Renal cortical epithelial cell (primary cell): ENCODE measurements around a stretch of chr6.

- RRBS = no CpG with 5 or more reads among the region's 6 CpGs
These were observed 38.4 kb downstream of the SCAF8 start for GRCh38 chr6:154771615-154772099.

DNA sequence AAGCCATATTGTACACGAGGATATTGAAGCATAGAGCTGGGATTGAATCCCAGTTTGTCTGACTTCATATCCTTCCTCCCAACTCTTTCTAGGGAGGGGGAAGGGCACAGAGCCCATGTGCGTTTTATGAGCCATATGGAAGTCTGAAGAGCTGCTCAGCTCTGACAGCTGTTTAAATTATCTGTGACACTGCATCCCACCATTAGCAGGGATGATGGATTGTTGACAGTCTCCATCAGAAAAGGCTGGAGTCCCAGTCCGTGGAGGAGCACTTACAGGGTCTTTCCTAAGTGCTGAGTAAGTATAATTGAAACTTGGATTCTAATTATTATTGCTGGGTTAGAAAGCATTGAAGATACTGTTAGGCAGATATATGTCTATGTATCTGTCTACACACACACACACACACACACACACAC, 18.4 kb downstream of the TIAM2 start:
- RRBS = no CpG with 5 or more reads among the region's 3 CpGs

DNA sequence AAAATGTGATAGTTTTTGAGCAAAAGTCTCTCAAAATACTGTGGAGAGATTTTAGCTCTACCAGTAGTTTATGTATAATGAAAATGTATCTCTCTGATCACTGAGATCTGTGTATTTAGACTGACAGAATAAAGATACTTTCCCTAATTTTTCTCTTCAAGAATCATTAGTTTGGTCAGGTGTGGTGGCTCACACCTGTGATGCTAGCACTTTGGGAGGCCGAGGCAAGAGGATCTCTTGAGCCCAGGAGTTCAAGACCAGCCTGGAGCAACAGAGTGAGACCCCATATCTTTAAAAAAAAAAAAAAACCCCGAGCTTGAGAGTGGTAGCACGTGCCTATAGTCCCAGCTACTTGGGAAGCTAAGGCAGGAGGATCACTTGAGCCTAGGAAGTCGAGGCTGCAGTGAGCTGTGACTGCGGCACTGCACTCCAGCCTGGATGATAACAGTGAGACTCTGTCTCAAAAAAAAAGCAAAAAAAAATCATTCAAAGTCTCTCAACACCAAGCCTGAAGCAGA, 133.3 kb downstream of the TIAM2 start:
- RRBS = no CpG with 5 or more reads among the region's 5 CpGs

DNA sequence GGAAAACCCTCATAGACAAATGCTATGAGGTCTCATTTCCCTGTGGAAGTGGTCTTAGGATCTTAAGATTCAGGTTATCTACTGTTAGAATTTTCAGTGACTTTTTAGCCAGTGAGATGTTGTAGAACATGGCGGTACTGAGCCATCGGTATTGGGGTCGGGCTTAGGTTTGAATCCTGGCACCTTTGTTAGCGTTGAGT, 118.7 kb upstream of the CLDN20 start:
- RRBS = no CpG with 5 or more reads among the region's 4 CpGs

GRCh38 chr6:155185576-155186029, 78.2 kb upstream of the CLDN20 start:
- RRBS = no CpG with 5 or more reads among the region's 8 CpGs

DNA sequence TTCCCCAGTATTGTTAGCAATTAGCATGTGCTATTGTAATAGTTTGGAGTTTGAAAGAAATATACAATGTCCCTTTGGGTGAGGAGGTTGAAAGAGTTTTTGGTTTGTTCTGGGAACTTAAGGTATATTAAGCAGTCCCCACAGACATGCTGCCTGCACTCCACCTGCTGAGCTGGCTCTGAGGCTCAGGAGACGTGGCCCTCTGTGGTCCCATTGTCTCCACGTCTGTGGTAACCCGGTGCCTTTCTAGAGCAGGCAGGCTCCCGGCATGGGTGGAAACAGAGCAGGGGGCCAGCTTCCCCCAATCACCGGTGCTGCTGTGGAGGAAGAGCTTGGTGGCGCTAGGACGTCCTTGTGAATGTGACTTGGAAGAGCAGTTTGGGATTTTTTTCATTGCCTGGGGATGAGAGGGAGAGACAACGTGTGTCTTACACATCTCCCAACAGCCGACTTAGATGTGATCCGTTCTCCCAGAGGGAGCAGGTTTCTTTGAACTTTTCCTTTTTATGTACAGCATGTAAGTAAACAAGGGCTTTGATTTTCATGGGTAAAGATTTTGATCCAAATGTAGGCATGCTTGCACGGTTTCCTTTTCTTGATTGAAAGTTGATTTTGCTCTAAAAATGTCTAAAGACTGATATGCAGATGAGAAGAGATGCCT, 47.1 kb upstream of the CLDN20 start:
- RRBS = 40% methylated on average over 1 of the region's 11 CpGs

- RRBS = no CpG with 5 or more reads among the region's 1 CpG
These were observed 10.4 kb upstream of the CLDN20 start for GRCh38 chr6:155253270-155253966.

DNA sequence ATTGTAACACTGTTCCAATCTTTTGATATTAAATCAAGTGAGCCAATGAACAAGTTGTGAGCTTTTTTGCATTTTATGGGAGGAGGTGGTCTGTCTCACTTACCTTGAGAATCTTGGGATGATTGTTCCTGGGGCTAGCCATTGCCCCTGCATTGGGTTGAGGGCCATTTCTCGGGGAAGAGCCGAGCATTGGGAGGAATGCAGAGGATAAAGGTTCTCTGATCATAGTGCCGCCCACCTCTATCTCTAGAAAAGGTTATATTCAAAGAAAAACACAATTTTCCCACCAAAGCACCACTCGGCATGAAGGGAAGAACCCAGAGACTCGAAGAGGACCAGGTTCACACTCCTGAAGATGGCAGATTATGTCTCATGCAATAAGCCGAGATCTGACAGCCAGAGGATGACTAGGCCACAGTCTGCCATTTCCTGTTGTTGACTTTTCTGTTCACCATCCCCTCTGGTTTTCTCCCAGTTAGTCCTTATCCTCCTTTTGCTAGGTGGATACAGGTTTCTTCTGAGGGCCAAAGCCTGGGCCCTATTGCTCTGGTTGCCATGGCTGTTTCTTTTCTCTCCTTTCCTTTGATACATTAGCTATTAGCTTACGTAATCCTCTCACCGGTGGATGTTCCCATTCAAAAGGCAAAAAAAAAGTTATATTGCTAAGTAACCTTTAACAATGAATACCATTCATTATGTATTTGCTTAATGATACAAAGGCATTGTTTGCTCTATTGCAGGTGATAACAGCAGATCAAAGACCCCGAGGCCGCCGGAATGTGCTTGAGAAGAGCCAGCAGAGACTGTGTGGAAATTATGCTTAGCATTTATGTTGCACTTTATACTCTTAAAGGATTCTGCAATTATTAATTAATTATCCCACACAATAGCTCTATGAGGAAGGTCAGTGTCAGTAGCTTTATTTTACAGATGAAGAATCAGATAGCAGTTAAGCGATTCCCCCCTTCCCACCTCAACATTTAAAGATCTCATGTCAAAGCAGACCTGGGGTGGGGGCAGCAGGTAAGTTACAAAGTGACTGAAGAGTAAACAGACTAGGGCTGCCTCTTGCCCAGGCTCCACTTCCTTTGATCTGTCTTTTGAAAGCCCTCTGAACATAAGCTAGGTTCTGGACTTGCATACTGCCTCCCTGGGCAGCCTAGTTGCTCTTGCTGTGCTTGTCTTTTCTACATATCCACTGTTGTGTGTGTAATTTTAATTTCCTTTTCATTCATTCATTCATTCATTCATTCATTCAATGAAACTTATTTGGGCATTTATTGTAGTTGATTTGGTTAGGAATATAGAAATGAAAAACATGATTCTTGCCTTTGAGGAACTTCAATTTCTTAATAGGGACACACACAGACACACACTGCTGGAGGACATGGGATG, 14.4 kb upstream of the TFB1M start:
- RRBS = no CpG with 5 or more reads among the region's 12 CpGs

GRCh38 chr6:156269698-156270294, 507.4 kb upstream of the ARID1B start:
- RRBS = no CpG with 5 or more reads among the region's 8 CpGs

DNA sequence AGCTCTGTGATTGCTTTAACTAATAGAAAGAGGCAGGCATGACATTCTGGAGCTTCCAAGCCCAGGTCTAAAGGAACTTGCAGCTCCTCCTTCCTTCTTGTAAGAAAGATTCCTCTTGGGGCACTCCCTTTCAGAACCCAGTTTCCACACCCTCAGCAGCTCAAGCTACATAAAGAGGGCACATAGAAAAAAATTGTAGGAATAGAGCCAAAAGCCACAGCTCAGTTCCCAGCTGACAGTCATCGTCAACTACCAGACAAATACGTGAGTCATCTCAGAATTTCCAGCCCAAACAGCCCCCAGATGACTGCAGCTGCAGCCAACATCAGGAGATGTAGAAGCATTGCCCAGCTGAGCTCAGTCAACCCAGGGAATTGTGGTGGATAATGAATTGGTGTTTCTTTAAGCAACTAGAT, 349.8 kb upstream of the ARID1B start:
- RRBS = no CpG with 5 or more reads among the region's 2 CpGs

- RRBS = no CpG with 5 or more reads among the region's 9 CpGs
These were observed 892 bp upstream of the ARID1B start for GRCh38 chr6:156776211-156776760.

GRCh38 chr6:156862611-156863176, 85.5 kb downstream of the ARID1B start:
- RRBS = no CpG with 5 or more reads among the region's 10 CpGs

DNA sequence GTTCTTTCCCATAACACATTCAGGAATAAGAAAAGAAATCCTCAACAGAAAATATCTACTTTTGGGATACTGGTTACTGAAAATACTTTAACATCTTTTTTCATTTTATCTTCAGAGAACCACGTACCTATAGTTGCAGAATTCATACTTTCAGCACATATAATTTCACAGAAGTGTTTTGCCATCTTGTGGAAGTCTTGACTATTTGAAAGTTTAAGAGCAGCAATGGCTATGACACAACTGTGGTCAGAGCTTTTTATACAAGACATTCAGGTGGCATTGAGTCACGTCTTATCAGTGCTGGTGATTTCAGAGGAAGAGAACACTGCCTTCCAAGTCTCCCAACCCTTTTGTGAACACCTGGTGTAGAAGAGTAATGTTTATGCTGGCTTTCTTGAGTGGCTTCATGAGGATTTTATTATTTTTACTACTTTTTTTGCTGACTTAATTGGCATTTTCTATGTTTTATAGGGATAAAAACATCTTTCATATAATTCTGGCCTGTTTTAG, 171.6 kb downstream of the ARID1B start:
- RRBS = no CpG with 5 or more reads among the region's 2 CpGs

DNA sequence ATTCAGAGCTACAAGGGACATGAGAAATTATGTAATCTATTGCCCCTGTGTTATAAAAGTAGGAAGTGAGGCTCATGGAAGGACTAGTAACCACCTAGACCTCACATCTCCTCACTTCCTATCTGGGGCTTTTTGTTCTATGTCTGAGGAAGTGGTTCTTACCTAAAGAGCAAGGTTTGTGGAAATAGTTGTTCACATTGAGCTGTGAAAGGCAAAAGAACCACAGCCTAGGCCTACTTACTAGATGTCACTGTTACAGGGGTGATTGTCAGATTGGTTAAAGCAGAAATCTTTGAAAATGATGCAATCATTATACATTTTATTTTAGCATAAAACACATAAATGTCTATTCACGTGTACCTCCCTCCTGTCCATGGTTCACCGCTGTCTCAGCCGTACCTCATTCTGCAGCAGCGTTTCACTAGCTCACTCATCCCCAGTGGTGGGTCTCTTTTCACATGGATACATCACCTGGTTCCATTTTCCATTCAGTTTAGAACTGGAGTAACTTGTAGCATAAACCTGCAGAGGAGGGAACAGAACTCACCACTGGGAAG, 268.8 kb downstream of the TMEM242 start:
- RRBS = no CpG with 5 or more reads among the region's 4 CpGs

GRCh38 chr6:157312011-157312751, 11.1 kb downstream of the TMEM242 start:
- RRBS = no CpG with 5 or more reads among the region's 18 CpGs

- RRBS = no CpG with 5 or more reads among the region's 2 CpGs
These were observed 26.1 kb upstream of the ZDHHC14 start for GRCh38 chr6:157354936-157355261.

GRCh38 chr6:157424106-157425151, 43.4 kb downstream of the ZDHHC14 start:
- RRBS = no CpG with 5 or more reads among the region's 15 CpGs

DNA sequence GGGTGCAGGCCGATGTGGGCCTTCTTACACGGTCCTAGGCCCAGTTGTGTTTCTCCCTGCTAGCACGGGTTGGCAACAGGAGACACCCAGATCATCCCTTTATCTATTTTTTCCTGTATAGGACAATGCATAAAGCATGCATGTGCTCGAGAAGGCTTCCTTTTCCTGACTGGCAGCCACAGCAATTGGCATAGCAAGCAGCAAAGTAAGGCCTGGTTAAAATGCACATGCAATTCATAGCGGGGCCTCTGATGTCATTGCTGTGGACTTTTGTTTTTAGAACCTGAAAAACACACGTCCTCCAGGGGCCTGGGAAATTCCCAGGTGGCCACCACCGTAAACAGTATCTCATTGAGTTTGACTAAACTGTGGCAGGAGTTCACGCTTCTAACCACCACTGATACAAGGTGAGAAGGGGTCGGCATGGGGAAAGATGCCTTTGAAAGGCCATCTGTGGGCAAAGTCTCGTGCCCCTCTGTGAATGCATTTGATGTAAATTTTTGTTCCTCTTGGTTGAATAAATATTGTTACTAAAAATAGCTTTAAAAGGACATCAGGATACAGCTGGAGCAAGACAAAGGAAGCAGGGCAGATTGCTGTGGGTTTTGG, 80.0 kb downstream of the ZDHHC14 start:
- RRBS = no CpG with 5 or more reads among the region's 10 CpGs

GRCh38 chr6:157556956-157558008, 176.3 kb downstream of the ZDHHC14 start:
- RRBS = 43% methylated on average over 3 of the region's 22 CpGs

DNA sequence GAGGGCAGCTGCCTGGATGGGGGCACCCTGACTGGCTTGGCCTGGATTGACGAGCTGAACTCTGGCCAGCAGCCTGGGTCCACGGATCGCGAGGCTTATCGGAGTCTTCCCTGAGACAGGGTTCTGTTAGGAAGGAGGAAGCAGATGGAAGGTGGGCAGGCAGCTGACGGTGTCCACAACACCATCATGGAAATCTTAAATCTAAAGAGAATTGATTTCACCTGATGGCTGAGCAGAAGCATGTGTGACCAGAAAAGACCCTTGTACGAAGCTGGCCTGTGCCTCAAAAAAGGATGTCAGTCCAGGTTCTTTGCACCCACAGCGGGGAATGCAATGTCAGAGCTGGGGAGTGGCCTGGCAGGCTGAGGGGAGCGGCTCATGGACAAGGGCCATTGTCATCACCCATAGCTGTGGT, 109.4 kb upstream of the SNX9 start:
- RRBS = no CpG with 5 or more reads among the region's 9 CpGs